Zone of skin (tissue), 1 donor: ENCODE measurements around the genes ENTPD3 and ZNF619.

DNA sequence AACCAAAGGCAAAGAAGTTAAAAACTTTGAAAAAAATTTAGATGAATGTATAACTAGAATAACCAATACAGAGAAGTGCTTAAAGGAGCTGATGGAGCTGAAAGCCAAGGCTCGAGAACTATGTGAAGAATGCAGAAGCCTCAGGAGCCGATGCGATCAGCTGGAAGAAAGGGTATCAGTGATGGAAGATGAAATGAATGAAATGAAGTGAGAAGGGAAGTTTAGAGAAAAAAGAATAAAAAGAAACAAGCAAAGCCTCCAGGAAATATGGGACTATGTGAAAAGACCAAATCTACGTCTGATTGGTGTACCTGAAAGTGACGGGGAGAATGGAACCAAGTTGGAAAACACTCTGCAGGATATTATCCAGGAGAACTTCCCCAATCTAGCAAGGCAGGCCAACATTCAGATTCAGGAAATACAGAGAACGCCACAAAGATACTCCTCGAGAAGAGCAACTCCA lies 47.1 kb upstream of the ACVR2B start:
- RRBS: no CpG with 5 or more reads among the region's 7 CpGs

GRCh38 chr3:38414348-38414953 lies 39.2 kb upstream of the ACVR2B start:
- RRBS: no CpG with 5 or more reads among the region's 2 CpGs

DNA sequence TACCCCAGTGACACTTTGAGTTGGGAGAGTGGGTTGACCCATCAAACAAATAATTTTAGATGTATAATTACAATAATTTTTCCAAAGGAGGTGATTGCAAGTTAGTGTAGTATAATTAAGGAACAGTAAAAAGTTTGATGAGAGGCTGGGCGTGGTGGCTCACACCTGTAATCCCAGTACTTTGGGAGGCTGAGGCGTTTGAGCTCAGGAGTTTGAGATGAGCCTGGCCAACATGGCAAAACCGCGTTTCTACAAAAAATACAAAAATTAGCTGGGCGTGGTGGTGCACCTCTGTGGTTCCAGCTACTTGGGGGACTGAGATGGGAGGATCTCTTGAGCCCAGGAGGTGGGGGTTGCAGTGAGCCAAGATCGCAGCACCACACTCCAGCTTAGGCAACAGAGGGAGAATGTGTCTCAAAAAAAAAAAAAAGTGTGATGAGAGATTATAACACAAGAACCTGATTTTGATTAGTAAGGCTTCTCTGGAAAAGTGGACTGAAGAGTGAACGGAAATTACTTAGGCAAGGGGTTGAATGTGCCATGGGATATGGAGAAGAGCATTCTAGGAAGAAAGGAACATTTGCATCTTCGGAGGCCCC lies 2.1 kb downstream of the EXOG start:
- RRBS: no CpG with 5 or more reads among the region's 8 CpGs

DNA sequence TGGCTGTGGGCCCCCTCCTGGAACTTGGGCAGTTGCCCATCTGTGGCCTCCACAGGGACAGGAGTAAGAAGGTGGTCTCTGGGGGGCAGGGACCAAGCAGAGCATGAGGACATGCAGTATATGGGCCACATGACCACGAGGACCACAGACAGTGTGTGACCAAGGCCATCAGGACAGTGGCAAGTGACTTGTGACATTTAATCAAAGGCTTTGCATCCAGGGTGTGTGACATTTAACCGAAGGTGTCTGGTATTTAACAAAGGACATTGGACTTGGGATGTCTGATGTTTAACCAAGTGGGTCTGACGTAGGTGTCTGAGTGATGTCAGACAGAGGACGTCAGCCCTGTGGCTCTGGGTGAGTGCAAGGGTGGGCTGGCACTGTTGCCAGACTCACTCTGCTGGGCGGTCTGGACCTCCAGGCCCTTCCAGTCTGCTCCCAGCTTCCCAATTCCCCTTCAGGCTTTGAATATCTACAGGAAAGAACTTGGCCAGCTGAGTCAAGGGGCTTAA lies 34.6 kb downstream of the SCN5A start:
- RRBS: no CpG with 5 or more reads among the region's 5 CpGs

DNA sequence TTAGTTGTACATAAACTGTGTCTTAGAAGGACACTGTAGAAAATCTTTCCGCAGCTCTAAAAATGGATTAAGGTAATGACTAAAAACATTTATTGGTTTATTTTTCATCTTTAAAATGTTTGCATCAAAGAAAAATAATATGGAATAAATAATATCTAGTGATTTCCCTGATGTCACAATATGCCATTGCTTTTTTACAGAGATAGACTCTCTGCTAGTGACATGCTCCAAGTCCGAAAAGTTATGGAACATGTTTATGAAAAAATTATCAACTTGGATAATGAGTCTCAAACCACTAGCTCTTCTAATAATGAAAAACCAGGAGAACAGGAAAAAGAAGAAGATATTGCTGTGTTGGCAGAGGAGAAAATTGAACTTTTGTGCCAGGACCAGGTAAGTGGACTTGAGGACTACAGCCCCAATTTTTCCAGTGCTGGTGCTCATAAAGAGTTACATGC lies 13.7 kb downstream of the GORASP1 start:
- RRBS: no CpG with 5 or more reads among the region's 2 CpGs

DNA sequence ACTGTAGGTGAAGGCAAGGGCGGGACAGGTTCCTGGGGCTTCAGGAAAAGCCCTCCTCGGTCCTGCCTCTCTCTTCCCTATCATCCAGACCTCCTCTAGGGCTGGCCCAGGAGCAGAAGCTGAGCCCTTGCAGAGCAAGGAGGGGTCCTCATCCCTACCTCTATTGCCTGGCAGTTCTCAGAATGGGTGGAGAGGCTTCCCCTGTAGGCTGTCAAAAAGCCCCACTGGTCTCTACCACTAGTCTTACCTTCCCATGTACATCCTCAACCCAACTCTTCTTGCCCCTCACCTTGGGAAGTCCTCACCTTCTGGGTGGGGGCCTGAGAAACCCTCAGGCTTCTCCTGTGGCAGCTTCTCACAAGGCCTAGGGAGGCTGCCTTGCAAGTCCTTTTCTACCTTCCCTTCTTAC lies 18.8 kb downstream of the CSRNP1 start:
- RRBS: no CpG with 5 or more reads among the region's 2 CpGs

DNA sequence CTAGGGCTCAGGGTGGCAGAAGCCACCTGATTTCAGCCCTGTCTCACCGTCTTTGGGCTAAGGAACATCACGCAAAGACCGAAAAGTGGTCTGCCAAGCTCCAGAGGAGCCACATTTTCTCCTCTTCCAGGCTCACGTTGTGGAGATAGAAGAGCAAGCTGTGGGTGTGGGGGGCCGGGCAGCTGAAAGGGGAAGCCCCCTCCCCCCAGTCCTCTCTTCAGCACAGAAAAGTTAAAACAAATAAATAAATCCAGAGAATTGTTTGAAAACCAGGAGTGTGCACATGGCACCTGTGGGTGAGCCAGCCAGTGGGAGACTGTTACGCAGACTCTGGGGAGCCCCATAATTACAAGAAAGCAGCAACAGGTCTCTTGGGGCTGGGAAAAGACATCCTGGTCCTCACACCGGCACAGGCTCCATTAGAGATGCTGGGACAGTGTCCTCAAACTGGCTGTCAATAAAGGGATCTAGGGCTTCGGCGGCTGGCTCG lies 10.7 kb downstream of the CSRNP1 start:
- RRBS: no CpG with 5 or more reads among the region's 10 CpGs

DNA sequence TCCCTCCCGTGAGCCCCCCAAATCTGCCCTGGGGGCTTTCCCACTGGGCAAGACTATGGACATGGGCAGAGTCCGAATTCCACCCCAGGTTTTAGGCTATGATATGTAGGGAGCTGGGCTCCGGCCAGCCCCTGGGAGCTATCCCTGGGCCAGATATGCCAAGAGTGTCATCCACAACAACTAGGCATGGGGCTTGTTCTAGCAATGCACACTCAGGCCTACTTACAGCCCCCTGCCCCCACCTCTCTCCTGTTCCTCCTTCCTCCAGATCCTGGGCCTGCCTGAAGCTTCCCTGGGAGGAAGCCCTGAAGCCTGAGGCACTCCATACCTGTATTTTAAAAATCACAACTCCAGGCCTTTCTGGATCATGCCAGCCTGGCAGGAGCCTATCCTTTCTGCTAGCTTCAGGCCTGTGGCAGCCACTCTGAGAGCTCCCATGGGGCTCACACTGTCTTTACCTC lies 550 bp downstream of the XIRP1 start:
- RRBS: no CpG with 5 or more reads among the region's 3 CpGs

DNA sequence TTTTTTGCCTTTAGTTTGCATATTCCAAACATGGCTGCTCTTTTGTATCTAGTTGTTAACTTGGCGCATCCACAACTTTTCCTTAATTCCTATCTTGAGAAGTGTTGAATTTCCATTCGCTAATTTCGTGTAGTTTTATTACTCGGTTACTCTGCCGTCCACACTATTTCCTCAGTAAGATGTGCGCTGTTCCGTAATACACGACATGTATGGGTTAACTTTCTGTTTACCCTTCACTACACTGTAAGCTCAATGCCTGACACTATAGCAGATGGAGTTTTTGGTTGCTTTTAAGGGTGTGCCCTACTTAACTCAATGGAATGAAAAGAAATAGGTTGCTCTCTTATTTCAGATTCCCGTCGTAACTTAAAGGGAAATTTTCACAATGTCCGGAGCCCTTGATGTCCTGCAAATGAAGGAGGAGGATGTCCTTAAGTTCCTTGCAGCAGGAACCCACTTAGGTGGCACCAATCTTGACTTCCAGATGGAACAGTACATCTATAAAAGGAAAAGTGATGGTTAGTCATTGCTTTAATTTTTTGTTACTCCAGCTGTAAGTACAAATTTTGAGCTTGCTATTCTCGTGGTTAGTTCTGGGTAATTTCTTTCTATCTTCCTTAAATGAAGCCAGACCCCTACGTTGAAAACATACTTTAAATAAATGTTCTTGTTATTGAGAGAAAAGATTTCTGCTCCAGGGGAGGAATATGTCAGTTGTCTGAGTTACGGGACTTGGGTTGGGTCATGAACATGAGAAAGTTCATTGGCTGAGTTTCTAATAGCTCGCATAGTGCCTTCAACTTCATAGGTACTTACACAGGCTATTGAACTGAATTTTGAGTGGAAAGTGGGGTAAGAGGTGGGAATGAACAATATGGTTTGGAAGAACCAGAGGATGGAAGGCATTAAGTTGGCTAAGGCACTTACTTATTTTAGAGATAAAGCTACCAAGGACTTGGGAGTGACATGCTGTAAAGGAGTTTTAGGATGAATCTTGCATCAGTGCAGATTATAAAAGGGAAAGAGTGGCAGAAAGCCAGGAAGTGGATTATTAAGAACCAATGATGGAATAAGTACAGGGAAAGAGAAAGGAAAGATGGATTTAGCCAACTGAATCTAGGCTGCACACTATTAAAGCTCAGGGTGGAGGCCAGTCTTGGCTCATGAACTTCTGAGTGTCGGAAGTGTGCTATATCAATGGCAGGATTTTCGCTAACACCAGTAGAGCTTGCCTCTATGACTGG lies 1.2 kb downstream of the RPSA start:
- RRBS: no CpG with 5 or more reads among the region's 17 CpGs

- RRBS: no CpG with 5 or more reads among the region's 5 CpGs
Measured at GRCh38 chr3:39415095-39415839, 8.7 kb downstream of the RPSA start.

DNA sequence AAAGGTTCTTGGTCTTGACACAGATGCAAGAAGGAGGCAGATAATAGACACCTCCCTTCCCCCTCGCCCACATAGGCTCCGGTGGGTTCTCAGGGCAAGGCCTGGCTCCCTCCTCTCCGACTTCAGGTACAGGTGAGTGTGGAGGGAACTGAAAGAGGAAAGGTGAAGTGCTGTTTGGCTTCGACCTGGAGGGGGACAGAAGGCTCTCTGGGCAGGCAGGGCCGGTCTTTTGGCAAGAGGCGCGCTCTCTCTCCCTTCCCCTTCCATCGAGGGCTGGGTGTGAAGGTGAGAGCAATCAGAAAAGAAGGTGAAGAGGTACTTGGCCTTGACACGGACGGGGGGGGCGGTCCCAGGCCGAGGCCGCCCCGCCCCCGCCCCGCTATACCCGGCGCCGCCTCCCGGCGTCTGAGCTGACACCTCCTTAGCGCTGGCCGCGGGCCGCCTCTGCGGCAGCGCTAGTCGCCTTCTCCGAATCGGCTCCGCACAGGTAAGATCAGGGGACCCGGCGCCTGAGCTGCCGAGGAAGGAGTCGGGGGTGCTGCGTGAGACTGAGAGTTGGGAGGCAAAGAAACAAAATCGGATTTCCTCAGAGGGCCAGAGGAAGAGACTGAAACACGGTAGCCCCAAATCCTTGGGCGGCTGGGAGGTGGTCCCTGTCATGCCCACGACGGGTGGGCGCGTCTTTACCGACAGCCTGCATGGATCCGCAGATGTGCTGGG lies at the start of gene ENTPD3:
Gene ENTPD3, plus strand, starts transcription at position 410 of the 720 bp plus-strand sequence.
- RRBS: 2% methylated on average over 8 of the region's 45 CpGs

DNA sequence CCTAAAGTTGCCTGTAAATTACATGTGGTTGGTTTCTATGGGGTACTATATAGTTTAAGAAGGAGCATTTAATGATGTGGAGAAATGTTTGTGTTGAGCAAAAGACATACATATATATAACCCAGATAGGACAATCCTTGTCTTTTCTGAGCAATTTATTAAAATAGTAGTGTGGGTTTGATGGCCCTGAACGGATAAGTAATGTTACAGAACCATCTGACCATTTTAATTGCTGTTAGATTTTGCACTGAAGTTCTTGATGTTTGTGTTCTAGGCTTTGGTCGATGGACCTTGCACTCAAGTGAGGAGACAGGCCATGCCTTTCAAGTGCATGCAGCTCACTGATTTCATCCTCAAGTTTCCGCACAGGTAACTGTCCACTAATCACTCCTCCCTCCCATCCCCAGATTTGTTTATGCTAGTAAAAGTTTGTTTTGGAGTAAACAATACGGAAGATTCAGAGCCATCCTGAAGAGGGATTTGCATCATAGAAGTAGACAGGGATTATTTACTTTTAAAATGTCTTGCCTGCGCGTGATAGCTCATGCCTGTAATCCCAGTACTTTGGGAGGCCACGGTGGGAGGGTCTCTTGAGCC lies 1.3 kb downstream of the RPL14 start:
- RRBS: no CpG with 5 or more reads among the region's 7 CpGs

DNA sequence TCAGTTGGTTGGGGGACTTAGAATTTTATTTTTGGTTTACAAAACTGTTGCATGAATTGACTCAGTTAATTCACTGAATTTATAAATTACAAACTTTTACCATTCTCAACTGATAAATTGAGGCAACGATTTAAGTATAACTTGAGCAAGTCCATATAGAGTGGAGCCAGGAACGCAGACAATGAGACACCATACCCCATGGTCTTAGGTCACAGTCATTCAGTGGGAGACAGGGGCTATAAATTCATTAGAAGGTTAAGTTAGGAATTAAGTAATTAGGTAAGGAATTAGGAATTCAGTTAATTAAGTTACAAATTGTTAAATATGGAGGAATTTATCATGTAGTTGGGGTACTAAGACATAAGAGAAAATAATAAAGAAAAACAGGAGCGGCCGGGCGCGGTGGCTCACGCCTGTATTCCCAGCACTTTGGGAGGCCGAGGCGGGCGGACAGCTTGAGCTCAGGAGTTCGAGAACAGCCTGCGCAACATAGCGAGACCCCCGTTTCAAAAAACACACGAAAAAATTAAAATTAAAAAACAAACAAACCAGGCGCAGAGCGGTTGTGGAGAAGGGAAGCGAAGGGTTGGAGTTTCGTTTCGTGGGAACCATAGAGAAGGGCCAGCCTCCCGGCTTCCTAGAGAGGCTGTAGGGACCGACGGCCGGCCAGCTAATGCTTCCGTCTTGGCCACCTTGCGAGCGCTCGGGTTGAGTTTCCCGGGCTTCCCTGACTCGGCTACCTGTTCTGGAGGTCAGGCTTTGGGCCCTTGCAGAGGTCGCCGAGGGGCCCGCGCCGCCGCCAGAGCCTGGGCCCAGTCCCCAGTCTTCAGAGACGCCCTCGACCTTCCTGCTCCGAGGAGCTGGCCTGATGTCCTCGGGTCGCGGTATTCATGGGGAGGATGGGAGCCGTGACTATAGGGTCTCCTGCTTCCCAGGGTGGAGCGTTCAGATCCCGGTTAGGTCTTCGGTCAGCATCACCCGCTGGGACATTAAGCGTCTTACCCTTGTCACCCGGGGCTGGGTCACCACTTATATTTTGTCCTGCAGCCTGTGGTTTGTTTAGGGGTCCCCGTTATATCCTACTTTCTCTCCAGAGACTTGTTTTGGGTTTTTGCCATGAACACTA lies at the start of gene ZNF619:
Gene ZNF619, plus strand, starts transcription at position 649 of the 1,126 bp plus-strand sequence.
- RRBS: 3% methylated on average over 11 of the region's 50 CpGs

DNA sequence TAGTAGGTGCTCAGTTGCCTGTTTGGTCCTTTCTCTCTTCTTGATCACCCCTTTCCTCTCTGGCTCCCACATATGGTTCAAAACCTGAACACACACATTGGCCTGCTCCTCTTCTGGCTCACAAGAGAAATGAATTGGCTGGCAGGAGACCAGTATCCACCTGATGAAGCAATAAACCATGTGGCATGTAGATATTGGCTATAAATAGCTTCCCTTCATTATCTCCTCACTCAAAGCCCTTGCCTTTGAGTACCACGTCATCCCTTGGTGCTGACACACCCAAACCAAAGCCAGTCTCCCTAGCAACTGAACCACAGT lies 98.7 kb downstream of the ZNF621 start:
- RRBS: no CpG with 5 or more reads among the region's 1 CpG

DNA sequence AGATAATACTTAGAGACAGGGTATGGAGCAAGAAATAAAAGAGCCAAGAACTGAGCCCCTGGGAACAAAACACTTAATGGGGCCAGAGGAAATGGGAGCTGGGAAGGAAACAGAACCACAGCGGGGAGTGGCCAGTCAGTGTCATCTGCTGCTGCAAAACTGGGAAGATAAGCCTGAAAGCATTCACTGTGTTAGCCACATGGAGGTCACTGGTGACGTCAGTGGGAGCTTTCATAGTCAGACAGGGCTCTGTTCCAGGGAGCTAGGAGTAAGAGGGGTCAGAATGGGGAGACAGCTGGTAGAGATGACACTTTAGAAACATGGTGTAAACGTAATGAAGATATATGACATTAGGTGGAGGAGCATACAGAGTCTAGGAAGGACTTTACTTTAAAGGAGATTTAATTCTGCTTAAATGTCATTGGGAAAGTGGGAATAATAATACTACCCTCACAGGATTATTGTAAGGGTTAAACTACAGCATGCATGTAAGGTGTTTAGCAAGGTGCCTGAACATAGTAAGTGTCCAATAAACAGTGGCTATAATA lies 172.7 kb upstream of the CTNNB1 start:
- RRBS: no CpG with 5 or more reads among the region's 3 CpGs

- RRBS: no CpG with 5 or more reads among the region's 3 CpGs
Measured at GRCh38 chr3:41223941-41224524, 24.7 kb downstream of the CTNNB1 start.

DNA sequence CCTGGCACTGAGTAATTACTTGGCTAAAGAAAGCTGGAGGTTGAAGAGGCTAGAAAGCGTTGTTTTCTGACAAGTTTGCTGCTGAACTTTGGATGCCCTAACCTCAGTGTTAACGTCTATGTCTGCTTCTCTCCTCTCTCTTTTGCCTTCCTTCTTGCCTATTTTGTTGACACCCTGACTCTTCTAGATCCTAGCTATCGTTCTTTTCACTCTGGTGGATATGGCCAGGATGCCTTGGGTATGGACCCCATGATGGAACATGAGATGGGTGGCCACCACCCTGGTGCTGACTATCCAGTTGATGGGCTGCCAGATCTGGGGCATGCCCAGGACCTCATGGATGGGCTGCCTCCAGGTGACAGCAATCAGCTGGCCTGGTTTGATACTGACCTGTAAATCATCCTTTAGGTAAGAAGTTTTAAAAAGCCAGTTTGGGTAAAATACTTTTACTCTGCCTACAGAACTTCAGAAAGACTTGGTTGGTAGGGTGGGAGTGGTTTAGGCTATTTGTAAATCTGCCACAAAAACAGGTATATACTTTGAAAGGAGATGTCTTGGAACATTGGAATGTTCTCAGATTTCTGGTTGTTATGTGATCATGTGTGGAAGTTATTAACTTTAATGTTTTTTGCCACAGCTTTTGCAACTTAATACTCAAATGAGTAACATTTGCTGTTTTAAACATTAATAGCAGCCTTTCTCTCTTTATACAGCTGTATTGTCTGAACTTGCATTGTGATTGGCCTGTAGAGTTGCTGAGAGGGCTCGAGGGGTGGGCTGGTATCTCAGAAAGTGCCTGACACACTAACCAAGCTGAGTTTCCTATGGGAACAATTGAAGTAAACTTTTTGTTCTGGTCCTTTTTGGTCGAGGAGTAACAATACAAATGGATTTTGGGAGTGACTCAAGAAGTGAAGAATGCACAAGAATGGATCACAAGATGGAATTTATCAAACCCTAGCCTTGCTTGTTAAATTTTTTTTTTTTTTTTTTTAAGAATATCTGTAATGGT lies 39.9 kb downstream of the CTNNB1 start:
- RRBS: no CpG with 5 or more reads among the region's 5 CpGs

DNA sequence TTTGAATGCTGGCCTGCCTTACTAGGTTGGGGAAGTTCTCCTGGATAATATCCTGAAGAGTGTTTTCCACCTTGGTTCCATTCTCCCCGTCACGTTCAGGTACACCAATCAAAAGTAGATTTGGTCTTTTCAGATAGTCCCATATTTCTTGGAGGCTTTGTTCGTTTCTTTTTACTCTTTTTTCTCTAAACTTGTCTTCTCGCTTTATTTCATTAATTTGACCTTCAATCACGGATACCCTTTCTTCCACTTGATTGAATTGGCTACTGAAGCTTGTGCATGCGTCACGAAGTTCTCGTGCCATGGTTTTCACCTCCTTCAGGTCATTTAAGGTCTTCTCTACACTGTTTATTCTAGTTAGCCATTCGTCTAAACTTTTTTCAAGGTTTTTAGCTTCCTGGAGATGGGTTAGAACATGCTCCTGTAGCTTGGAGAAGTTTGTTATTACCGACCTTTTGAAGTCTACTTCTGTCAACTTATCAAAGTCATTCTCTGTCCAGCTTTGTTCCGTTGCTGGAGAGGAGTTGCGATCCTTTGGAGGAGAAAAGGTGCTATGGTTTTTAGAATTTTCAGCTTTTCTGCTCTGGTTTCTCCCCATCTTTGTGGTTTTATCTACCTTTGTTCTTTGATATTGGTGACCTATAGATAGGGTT lies 364.2 kb downstream of the CTNNB1 start:
- RRBS: no CpG with 5 or more reads among the region's 12 CpGs

GRCh38 chr3:42051475-42052339 lies 39.5 kb upstream of the TRAK1 start:
- RRBS: no CpG with 5 or more reads among the region's 5 CpGs

- RRBS: no CpG with 5 or more reads among the region's 2 CpGs
Measured at GRCh38 chr3:42080276-42081088, 10.7 kb upstream of the TRAK1 start.